LNCaP clone FGC (cell line): ENCODE data around the gene SLC37A3.

- RRBS, 2 experiments = under 1 to 1% methylated on average over 28 of the region's 46 CpGs
Measured at GRCh38 chr7:140398329-140398867, at the start of gene SLC37A3. SLC37A3 (minus strand) TSS chr7:140398530.

DNA sequence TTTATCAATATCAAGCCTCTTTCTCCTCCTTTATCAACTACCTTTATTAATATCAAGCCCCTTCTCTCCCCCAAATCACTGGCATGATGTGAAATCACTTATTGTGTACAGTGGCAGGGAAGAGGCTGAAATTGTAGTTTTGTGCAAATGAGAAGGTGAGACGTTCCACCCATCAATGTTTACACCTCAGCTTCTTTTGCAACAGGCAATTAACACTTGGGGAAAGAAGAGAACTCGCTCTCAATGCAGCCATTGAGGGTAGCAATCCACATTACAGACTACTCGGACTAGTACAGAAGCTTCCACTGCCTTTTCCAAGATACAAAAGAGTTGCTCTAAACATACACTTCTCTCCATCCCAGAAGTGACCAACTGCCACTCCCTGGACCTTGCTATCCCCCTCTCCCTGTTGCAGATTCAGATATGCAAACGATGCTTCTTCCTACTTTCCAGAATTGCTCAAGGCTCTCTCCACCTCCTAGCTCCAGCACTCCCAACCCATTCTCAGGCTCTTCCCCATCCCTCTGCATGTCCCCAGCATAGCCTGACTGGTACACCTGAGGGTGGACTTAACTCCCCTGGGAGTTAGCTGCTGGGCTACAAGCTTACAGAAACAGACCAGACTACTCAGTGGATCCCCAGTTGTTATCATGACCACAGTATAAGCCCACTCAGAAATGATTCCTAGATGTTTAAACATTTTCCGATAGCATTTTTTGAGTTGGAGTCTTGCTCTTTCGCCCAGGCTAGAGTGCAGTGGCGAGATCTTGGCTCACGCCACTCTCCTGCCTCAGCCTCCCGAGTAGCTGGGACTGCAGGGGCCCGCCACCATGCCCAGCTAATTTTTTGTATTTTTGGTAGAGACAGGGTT is 27.7 kb downstream of the MKRN1 start:
- RRBS, 2 experiments = no CpG with 5 or more reads among the region's 10 CpGs

- RRBS, 2 experiments = no CpG with 5 or more reads among the region's 6 CpGs
Measured at GRCh38 chr7:140507771-140508373, 28.6 kb upstream of the MKRN1 start.

- RRBS, 2 experiments = 76% methylated on average over 9 of the region's 25 CpGs
Measured at GRCh38 chr7:140527252-140527723, 48.0 kb upstream of the MKRN1 start.

GRCh38 chr7:140623932-140624397 is 16.6 kb downstream of the DENND2A start:
- RRBS, 2 experiments = no CpG with 5 or more reads among the region's 6 CpGs

GRCh38 chr7:140714528-140715180 is 18.1 kb downstream of the NDUFB2 start:
- RRBS, 2 experiments = no CpG with 5 or more reads among the region's 10 CpGs

- RRBS, 2 experiments = no CpG with 5 or more reads among the region's 12 CpGs
Measured at GRCh38 chr7:140720540-140721327, 24.2 kb downstream of the NDUFB2 start.

DNA sequence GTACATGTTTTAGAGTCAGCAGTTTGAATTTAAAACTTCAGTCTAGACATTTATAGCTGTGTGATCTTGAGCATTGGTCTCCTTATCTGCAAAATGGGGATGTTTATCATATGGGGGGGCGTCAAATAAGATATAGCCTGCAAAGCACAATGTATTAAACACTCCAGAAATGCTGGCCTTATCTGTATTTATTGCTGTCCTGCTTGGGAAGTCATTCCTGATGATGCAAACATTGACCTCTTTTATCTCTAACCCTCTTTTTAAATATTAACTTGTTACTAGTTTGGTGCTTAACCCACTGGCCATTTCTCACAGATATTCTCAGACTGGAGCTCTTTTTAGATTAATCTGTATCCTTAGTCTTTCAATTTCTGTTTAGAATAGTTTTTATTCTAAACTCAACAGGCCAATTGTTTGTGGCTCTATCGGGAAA is 13.2 kb downstream of the MRPS33 start:
- RRBS, 2 experiments = no CpG with 5 or more reads among the region's 2 CpGs

GRCh38 chr7:141071018-141071736 is 2.7 kb upstream of the TMEM178B start:
- RRBS, 2 experiments = 1 to 2% methylated on average over 8 of the region's 28 CpGs

- RRBS, 2 experiments = no CpG with 5 or more reads among the region's 7 CpGs
Measured at GRCh38 chr7:141657760-141658789, 43.9 kb downstream of the DENND11 start.

DNA sequence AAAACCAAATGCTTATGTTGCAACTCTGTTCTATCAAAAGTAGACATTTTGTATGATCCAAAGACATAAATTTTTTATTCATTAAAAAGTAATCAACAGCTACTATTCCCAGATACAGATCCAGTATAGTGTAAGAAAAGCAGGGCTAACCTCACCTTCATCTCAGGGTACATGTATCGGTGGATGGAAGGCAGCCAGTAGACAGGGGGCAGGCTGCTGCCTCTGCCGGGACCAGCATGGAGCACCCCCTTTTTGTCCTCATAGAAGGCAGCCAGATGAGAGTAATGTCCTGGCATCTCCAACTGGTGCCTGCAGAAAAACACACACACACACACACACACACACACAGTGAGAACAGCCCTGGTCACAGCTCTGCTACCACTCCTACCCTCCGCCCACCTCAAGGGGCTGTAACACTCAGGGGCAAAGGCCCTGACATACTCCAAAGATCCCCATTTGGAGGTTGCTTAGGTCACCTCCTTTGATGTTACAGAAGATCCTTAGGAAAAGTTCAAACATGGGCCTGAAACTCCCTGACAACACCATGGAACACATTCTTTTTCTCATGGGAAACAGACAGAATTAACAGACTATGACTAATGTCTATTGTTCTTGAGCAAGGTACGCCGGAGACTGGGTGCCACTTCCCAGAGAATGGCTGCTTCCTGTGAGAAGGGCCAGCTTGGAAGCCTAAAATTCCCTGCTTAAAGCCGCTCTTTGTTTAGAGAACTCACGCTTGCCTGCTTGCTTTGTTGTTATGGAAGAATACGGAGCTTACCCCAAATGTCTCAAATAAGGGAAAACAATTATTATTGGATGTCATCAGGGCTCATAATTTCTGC is 27.8 kb downstream of the DENND11 start:
- RRBS, 2 experiments = no CpG with 5 or more reads among the region's 8 CpGs

DNA sequence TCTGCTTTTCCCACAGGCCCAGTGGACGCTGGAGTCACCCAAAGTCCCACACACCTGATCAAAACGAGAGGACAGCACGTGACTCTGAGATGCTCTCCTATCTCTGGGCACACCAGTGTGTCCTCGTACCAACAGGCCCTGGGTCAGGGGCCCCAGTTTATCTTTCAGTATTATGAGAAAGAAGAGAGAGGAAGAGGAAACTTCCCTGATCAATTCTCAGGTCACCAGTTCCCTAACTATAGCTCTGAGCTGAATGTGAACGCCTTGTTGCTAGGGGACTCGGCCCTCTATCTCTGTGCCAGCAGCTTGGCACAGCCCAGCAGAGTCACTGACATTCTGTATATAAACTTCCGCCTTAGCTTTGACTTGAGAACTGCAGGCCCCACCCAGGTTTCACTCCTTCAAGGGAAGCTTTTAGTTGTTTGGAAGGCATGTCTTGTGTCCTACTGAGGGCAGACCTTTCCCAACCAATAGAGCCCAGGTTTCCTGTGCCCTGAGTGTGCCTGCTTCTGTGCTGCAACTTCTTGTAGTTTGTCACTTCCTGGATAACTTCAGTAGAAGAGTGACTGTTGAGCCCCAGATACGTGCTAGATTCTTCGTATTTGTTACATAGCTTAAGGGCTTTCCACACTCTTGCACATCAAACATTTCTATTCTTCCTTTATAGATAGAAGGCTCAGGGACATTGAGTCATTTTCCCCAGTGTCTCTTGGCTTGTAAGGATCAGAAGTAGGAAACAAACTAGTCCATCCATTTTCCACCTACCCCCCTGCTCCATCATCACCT is 228.8 kb upstream of the PRSS1 start:
- RRBS, 2 experiments = no CpG with 5 or more reads among the region's 9 CpGs

DNA sequence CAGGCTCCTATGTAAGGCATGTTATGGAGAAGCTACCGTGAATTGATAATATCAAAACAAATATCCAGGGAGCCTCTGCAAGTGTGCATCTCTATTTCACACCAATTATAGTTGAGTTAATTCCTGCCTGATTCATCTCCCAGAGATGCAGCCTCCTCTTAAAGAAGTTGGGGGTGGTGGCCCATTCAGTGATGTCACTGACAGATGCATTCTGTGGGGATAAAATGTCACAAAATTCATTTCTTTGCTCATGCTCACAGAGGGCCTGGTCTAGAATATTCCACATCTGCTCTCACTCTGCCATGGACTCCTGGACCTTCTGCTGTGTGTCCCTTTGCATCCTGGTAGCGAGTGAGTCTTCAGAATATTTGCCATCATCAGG is 189.1 kb upstream of the PRSS1 start:
- RRBS, 2 experiments = no CpG with 5 or more reads among the region's 2 CpGs

GRCh38 chr7:142637155-142637727 is 112.0 kb upstream of the PRSS1 start:
- RRBS, 2 experiments = no CpG with 5 or more reads among the region's 6 CpGs

GRCh38 chr7:142805781-142806521 is 35.2 kb downstream of the PRSS2 start:
- RRBS, 2 experiments = no CpG with 5 or more reads among the region's 4 CpGs

DNA sequence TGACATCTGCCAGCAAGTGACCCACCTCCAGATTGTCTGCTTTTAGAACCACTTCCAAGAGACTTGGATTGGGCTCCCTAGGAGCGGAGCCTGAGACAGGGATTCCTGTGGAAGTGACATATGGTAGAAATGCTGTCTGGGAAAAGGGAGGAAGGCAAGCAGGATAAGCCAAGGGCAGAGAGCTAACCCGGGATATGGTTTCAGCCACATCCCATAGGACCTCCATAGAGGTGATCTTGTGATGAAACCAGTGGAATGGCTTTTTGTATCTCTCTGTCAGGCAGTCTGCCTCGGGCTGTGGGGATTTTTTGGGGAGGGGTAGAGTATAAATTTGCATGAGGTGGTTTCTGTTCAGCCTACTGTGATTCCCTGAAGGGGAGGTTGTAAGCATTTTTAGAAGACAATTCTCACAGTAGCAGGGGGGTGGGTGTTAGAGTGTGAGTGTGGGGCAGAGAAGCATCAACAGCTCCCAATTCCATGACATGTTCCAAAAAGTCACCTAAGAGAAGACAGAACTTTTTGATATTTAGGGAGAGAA is 11.9 kb downstream of the OR9A2 start:
- RRBS, 2 experiments = no CpG with 5 or more reads among the region's 3 CpGs

GRCh38 chr7:143049500-143049951 is 2.6 kb upstream of the OR6V1 start:
- RRBS, 2 experiments = no CpG with 5 or more reads among the region's 3 CpGs

- RRBS, 2 experiments = no CpG with 5 or more reads among the region's 4 CpGs
Measured at GRCh38 chr7:143172397-143172797, 10.8 kb upstream of the TAS2R39 start.

GRCh38 chr7:143291233-143291776 is 3.2 kb downstream of the CASP2 start:
- RRBS, 2 experiments = no CpG with 5 or more reads among the region's 4 CpGs